ENCODE results near the genes TRIM73 and HIP1.

DNA sequence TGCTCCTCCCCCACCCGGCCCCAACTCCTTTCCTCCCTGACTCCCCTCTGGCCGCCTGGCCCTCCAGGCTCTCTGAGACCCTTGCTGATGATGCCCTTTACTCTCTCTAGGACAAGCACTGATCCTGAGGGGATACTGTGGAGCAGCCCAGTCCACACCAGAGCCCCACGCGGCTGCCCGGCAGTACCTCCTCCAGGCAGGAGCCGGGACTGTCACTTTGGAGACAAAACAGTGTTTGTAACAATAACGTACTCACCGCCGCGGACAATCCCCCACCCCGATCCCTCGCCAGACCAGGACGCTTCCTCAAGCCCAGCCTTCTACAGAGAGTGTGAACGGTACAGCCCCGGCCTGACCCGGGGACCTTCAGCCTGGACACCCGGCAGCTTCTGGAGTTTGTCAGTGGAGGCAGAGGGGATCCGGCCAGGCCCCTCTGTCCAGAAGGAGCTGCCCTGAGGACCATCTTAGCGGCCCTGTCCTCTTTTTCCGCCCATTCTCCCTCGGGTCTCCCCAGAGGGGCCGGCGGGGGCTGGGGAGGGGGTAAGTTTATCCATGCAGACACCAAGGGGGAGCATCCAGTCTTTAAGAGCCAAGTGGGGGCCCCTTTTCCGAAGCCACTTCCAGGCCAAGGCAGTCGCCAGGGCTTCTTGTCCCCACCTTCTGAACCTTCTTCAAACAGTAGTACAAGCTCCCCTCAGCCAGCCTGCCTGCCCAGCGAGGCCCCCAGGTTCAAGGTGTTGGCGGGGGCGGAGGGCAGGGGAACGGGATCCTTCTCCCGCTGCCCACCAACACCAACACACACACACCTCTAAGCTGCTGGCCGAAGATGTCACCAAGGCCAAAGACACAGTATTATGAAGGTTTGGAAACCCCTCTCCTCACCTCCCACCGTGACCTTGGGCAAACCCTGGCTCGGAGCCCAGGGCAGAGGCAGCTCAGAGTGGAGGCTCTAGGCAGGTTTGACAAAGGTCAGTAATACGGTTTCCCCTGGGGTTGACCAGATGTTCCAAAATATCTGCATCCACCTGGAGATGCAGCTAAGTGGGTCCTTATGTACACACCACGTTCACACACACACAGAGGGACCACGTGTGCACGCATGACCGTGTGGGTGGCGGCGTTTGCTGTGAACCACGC is 49.6 kb upstream of the GTF2IRD1 start:
- PRO-cap = no peak

- PRO-cap = bidirectional peak, plus-strand start at chr7:74453111, minus-strand start at chr7:74453000; bidirectional peak, plus-strand start at chr7:74453176, minus-strand start at chr7:74453218
These were observed 816 bp upstream of the GTF2IRD1 start for GRCh38 chr7:74452916-74453264.

DNA sequence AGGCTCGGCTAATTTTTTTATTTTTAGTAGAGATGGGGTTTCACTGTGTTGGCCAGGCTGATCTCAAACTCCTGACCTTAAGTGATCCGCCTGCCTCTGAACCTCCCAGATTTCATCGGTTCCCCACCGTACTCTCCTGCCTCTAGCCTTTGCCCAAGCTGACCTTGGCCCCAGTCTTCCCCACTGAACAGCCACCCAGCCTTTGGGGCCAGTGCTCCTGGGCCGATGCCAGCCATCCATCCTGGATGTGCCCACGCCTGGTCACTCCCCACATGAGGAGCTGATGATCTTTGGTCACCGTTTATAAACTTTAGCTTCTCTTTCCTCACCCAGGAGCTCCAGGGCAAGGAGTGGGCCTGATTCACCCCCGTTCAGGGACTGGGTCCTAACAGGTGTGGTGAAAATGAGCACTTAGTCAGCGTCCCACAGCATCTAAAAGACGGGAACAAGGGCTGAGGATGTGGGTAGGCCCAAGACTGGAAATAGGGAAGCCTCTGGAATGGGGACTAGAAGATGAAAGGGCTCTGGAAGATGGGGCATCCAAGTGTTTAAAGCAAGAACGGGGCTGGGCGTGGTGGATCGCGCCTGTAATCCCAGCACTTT is 22.9 kb downstream of the GTF2IRD1 start:
- PRO-cap = no peak

GRCh38 chr7:74581292-74581952 is 76.1 kb upstream of the GTF2I start:
- PRO-cap = no peak

DNA sequence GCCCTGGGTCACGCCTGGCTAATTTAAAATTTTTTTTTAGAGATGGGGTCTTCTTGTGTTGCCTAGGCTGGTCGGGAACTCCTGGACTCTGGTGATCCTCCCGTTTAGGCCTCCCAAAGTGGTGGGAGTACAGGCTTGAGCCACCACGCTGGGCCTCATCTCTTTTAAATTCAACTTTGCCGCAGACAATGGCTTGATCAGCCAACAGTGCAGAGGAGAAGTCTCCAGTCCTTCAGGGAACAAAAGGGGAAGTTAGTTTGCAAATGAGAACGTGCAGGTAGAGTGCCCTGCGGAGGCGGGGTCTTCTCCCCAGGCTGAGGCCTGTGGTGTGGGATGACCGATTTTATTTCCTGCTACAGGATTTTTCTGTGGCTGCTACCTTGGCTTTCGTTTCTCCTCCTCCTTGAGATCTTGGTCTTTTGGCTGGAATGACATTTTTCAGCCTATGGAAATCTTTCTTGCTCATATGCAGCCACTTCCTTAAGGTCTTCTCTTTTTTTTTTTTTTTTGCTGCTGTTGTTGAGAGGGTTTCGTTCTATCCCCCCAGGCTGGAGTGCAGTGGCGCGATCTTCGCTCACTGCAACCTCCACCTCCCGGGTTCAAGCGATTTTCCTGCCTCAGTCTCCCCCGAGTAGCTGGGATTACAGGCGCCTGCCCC is 2.3 kb downstream of the GTF2I start:
- PRO-cap = no peak

DNA sequence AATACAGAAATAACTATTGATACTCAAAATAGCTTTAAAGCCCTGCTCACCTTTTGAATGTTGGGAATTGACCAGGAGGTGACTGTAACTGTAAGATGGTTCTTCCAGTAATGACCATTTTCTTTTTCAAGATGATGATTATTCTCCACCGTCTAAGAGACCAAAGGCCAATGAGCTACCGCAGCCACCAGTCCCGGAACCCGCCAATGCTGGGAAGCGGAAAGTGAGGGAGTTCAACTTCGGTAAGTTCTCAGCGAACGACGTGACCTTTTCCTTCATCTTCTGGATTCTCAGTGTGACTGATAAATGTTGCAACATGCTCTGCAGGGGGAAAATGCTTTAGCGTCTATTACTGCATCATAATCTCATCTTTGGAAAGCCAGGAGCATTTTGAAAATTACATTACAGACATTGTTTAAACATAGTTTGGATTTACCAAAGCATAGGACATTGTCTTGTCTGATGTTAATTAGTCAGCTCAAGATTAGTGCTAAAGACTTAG is 45.1 kb upstream of the NCF1 start:
- PRO-cap = no peak

DNA sequence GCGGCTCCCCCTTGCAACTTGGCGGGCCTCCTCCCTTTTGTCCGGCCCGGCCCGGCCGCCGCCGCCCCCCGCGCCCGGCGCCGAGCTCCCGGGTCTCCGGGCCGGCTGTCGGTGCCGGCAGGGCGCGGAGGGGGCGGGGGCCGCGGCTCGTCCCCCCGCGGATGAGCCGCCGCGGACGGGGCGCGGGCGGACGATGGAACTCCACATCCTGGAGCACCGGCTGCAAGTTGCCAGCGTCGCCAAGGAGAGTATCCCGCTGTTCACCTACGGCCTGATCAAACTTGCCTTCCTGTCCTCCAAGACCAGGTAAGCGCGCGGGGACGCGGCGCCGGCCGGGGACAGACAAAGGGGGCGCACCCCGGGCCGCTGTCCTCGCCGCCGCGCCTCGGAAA is 284 bp downstream of the CASTOR2 start:
- PRO-cap = no peak

GRCh38 chr7:75395544-75395821 is at the start of gene TRIM73:
TRIM73 (plus strand) TSS chr7:75395629.
- PRO-cap = no peak

DNA sequence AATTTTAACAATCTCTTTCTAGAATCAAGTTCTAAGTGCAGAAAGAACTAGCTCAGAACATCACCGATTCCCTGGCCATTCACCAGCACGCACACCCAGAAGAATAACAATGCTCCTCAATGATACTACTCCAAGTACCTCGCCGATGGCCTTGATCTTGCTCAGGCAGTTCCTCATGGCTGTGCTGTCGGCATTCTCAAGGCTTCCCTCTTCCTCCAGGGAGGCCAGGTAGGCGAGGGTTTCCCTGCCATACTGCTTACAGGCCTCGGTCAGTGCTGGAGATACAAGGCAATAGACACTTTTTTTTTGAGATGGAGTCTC is 61.2 kb downstream of the SPDYE5 start:
- PRO-cap = no peak

DNA sequence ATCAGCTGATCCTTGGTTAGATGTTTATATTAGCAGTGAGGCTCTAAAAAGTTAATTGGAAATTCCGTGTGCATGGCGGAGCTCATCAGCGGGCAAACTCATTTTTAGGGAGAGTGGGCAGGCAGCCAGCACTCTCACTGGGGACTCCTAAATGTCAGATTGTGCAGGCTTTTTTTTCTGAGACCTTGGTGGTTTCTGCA is 43.7 kb downstream of the HIP1 start:
- PRO-cap = no peak

DNA sequence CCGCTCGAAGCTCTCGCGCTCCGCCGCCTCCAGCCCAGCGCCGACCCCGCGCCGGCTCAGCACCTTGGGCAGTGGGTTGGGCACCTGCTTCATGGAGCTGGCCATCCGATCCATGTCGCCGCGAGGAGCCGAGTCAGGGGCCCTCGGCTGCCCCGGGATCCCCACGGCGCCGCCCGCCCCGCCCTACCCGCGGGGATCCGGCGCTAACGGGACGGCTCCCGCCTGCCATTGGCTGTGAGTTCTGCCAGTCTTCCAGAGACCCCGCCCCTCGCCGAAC is at the start of gene HIP1:
Gene HIP1 (minus strand): TSS at position 135 of the 277 bp plus-strand sequence.
- PRO-cap = bidirectional peak, plus-strand start outside the sequence, minus-strand start at position 135 of the sequence

DNA sequence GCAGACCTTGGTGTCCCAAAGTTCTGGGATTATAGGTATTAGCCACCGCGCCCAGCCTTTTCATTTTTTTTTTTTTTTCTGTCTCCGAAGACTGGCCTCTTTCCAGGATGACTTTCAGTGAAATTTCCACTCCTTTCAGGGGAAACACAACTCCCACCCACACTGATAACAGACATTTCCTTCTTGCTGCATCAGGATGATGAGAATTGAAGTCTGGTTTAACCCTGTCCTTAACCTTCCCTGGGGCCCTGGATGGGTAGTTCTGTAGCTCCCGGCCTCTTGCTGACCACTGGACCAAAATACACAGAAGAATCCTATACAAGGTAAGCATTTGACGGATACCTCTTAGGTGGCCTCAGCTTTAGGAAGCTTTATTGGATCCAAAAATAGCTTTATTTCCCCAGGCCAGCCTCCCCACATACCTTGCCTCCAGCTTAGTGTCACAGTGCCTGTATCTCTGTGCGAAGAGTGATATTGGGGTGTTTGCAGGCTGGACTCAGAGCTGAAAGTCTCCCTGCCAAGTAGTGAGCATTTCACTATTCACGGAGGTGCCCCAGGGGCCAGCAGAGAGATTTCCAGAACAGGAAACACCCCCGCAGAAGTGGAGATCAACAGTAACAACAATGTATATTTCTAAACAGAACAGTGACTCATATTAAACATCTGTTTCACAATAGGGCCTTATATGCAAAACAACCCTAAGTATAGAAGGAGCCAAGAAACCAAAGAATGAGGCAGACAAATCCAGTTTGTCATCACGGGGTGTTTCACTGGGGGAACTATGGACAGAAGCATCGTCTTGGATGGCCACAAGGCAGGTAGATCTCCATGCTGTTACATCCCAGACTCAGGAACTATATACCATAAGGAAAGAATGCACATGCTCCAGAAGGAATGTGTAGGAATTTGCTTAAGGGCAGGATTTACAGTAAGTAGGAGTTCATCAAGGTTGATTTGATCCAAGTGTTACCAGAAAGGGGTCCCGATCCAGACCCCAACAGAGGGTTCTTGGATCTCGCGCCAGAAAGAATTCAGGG is 29.1 kb upstream of the CCL24 start:
- PRO-cap = no peak

DNA sequence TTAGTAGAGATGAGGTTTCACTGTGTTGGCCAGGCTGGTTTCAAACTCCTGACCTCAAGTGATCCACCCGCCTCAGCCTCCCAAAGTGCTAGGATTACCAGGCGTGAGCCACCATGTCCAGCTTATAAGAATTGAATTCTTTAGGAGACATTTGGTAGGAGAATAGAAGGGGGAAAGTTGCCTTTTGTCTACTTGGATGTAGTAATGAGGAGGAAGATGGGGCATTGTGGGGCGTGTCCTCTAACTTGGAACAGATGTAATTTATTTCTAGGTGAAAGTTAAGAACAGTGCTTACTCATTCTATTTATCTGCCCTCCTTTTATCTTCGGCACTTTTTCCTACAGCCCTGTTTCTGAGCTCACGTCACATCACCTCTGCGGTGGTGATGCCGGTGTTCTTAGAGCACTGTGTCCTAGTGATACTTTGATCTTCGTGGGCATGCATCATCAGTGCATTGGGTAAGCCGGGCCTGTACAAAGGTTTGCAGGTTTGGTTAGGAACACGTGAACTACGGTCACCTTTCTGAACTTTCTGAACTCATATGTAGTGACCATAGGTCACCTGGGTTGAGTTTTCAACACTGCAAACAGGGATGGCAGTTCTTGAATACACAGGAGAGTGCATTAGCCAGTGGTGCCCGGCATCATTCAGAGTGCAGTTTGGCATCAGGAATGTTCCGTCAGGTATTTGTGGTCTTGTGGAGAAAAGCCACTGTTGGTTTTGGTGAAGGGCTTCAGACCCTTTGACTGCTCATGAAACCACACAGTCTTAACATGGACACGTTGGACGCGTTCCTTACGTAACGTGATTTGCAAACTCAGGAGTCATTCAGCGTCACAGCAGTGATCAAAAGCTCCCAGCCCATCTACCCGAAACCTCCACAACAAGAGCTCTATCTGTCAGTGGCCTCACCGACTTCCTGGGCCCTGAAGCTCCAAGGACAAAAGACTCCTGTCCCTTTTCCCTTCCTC is 5.6 kb downstream of the POR start:
- PRO-cap = no peak

DNA sequence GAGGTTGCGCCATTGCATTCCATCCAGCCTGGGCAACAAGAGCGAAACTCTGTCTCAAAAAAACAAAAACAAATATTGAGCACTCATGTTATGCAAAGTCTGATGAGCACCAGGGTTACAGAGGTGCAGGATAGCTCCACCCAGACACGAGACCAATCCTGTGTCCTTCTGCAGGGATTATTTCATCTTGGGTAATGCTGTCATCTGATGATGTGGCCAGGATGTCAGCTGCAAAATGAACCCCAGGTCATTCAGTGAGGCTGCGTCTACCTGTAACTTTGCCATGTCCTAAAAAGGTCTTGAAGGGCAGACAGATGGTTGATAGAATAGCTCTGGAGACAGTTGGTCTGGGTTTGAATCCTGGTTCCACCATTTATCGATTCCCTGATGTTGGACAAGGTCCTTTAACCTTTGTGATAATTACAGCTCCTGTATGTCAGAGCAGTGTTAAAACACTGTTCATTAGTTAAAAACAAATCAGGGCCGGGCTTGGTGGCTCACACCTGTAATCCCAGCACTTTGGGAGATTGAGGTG is 11.9 kb downstream of the POR start:
- PRO-cap = no peak

GRCh38 chr7:75951446-75951958 is 36.5 kb downstream of the POR start:
- PRO-cap = no peak

DNA sequence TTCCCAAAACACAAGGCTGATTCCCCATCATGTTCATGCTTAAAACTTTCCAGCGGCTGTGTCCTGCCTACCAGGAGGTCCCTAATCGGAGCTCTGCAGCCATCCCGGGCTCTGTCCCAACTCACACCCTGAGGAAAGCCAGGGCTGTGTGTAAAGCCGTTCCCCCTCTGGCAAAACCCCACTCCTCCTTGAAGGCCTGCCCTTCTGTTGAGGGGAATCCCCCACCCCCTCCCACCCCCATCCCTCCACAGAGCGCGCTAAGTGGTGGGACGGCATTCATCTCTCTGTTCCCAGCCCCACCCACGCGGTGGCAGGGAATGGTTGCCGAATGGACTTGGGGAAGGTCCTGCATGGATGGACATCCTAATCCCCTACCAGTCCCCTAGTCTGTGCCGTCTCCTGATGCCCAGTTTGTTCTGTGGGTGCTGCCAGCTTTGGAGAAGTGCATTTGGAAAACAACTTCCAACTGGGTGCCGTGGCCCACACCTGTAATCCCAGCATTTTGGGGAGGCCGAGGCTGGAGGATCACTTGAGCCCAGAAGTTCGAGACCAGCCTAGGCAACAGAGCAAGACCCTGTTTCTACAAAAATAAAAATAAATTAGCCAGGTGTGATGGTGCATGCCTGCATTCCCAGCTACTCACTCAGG is 785 bp upstream of the TMEM120A start:
- PRO-cap = no peak

DNA sequence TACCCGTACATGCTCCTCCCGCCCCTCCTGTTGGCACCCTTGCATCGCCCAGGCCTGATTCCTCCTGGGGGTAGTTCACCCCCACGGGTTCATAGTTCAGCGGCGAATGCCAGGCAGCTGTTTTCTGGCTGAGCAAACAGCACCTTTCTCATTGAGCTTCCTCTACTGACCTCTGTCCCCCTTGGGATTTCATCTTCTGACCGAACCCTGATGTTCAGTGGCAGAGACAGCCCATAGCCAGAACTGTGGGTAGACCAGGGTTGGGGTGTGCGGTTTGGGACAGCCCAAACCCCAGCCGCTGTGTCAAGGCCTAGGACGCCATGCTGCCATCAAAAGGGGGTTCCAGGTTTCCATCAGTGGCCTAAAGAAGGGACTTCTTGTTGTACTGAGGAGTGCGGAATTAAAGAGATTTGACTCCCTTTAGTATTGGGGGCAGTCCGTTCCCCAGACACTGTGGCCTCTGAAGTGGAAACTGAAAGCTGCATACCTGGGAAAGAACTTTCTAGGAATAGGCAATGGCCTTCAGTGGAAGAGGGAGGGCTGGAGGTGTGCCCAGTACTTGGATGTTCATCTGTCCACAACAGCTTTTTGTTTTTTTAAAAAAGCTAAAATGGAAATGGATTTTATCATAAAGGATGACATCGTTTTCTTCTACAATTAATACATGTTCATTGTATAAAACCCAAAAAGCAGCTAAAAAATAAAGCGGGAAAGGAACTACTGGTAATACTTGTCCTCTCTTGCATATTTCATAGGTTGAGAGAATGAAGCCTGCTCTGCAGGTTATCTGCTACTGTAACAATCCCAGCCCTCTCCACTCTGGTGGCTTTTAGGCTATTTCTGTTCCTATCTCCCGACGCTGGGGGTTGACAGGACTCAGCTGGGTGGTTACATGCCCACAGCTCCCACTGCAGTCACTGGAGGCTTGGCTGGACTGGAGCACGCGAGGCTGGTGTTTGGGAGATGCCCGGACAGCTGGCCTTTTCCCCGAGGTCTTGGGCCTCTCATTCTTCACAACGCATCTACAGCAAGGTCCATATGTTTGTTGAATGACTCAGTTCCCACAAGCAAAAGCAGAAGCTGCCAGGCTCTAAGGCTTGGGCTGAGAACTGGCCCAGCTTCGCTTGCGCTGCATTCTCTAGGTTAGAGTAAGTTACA is 19.3 kb downstream of the MDH2 start:
- PRO-cap = no peak

DNA sequence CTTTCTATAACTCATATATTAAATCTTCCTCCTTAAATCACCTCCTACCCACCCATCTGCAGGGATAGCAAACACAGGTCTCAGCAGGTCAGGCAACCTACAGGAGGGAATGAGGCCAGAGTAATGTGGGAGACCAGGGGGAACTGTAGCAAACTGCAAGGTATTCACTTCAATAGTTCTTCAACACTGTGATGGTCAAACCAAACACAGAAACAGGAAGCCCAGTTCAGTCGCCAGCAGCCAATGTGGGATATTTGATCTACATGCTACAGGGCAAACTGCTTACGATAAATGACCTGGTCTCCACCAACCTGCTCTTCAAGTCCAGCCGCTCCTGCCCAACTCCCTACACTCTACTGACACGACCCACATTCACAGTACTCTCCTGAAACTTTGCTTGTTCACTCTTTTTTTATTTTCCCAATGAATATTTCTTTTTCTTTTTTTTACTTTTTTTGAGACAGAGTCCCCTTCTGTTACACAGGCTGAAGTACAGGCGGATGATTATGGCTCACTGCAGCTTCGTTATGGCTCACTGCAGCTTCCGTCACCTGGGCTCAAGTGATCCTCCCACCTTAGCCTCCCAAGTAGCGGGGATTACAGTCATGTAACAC is 42.0 kb downstream of the MDH2 start:
- PRO-cap = no peak

DNA sequence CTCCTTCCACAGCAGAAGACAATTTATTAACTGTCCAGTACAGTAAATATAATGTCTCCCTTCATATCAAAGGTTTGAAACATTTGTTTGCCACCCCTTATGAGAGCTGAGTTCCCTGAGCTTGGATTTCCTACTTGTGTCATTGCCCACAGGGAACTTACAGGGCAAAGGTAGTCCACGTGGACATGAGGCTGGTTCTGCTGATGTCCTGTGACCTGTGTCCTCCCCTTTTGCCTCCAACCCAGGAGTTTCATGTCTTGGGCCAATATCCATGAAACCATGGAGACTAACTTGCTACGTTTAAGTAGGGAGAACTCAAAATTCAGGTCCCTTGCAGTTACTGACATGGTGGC is 66.4 kb upstream of the SRRM3 start:
- PRO-cap = no peak

DNA sequence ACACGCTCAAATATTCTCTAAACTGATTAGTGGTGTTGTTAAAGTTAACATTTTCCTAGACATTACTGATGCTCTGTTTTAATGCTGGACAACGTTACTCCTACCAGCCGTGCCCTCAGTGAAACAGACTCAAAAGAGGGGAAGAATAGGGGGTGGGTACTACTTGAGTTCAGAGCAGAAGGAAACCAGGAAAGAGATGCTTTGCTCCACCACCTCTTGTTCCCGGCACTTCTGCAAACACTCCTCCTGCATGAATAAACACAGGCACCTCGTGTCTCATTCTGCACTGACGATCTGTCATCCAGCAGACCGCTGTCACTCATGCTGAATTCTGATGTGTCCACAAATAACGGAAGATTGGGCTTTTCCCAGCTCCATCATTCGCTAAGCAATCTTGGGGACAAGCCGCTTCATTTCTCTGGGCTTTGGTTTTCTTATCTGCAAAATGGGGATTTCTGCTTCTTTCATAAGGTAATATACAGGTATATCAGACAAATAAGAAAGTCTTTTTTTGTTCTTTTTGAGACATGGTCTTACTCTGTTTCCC is 26.7 kb downstream of the YWHAG start:
- PRO-cap = no peak

Measured in right common carotid artery plus branches (tissue), 1 donor.